Astrocyte (in vitro differentiated cells and primary cell): ENCODE data around the genes HPX, OR2D3, OLFML1 and OR5P2.

- PRO-cap = no peak
- RRBS, 2 experiments = no CpG with 5 or more reads among the region's 15 CpGs
Measured at GRCh38 chr11:5700245-5700870, 10.8 kb downstream of the TRIM22 start.

DNA sequence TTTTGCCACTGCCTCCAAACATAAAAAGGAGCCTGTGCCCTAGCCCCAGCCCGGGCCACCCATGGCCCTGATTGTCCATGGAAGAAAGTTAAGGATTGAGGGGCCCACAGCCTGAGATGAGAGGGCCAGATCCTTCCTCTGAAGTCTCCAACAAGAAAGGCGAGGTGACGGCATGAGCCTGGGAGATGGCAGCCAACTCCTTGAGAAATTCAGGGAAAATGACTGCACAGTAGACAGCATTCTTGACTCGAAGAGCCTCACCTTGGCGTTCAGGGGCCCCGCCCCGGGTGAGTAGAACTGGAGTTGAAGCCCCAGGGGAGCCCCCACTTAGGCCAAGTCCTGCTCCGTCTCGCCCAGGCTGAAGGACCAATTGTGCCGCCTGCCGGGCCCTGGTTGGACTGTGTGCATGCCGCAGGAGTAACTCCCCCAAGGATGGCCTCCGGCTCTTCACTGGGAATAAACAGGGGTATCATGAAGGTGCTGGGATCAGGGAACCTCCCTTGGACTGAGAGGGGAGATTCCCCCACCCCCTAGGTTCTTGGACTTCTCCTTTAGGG, 6.1 kb downstream of the C11orf42 start:
- PRO-cap = no peak
- RRBS, 2 experiments = 96 to 97% methylated on average over 4 to 6 of the region's 13 CpGs

- PRO-cap = no peak
- RRBS, 2 experiments = no CpG with 5 or more reads among the region's 31 CpGs
Measured at GRCh38 chr11:6223512-6224485, 10.6 kb downstream of the FHIP1B start.

DNA sequence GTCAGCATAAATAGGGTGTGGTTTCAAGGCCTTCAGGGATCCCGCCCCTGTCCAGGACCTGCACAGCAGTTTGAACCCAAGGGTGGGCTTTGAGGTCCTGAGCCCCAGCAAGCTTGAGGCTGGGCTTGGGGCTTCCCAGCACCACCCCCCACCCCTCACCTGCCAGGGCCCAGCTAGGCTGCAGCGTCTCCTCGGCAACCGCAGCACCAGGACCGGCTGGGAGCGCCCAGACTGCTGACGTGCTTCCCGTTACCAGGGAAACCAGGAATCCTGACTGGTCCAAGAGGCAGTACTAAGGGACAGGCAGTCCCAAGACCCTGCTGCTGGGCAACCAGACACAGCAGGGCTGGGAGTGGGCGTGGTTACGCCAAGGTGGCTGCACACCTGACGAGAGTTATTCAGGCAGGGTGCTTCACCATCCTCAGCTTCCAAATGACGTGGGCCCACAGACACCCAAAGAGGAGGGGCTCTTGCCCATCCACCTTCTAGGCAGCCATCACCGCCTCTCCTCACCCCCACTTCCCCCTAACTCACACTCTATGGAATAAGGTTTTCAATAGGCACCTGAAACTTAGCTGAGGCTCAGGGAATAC, 13.6 kb downstream of the APBB1 start:
- PRO-cap = no peak
- RRBS, 2 experiments = no CpG with 5 or more reads among the region's 13 CpGs

- PRO-cap = no peak
- RRBS, 2 experiments = no CpG with 5 or more reads among the region's 4 CpGs
Measured at GRCh38 chr11:6440875-6441450, at the start of gene HPX. TSS of gene HPX (minus strand) at chr11:6440987.

- PRO-cap = no peak
- RRBS, 2 experiments = no CpG with 5 or more reads among the region's 4 CpGs
Measured at GRCh38 chr11:6442380-6442810, 1.6 kb upstream of the HPX start.

DNA sequence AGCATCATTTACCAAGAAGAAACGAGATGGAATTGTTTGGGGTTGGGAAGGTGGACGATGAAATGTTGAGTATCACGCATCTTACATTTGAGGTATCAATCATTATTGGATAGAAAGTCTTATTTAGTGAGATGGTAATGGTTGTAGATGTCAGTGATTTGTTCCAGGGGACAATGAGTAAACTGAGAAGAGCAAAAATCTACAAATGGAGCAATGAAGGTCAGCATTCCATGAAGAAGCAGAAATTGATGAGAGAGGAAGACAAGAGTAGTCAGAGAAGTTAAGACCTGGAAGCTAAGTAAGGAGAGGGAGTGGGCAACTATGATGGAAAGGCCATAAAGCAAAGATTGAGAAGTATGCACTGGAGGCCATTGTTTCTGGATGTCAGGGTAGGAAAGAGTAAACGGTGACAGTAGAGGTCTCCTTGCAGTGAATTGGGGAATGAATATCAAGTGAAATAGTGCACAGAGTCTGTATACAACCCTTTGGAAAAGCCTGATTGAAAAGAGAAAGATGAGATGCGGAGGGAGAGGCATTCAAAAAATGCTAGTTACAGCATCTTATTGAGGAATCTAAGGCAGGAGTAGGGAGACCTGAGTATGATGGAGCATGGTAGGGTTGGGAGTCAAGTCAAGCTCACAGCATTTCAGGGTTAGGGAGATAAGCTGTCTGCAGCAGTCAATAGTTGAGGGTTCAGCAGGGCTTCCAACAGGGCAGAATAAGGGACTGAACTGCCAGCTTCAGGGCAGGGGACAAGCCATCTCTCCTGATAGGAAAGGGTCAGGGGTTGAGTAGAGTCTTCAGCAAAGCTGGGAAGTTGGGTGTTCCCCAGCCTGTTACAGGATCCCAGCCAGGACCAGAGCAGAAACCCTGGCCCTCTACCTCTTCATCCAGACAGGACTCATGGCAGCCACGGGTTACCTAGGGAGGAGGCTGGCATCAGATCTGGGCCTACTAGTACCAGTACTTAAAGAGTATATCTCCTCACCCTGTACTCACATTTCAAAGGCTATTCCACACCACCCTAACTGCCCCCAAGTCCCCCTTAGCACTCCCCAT, 2.1 kb upstream of the TAF10 start:
- PRO-cap = no peak
- RRBS, 2 experiments = no CpG with 5 or more reads among the region's 6 CpGs

GRCh38 chr11:6920557-6921289, at the start of gene OR2D3:
TSS of gene OR2D3 (plus strand) at chr11:6921002.
- PRO-cap = no peak
- RRBS, 2 experiments = no CpG with 5 or more reads among the region's 4 CpGs

DNA sequence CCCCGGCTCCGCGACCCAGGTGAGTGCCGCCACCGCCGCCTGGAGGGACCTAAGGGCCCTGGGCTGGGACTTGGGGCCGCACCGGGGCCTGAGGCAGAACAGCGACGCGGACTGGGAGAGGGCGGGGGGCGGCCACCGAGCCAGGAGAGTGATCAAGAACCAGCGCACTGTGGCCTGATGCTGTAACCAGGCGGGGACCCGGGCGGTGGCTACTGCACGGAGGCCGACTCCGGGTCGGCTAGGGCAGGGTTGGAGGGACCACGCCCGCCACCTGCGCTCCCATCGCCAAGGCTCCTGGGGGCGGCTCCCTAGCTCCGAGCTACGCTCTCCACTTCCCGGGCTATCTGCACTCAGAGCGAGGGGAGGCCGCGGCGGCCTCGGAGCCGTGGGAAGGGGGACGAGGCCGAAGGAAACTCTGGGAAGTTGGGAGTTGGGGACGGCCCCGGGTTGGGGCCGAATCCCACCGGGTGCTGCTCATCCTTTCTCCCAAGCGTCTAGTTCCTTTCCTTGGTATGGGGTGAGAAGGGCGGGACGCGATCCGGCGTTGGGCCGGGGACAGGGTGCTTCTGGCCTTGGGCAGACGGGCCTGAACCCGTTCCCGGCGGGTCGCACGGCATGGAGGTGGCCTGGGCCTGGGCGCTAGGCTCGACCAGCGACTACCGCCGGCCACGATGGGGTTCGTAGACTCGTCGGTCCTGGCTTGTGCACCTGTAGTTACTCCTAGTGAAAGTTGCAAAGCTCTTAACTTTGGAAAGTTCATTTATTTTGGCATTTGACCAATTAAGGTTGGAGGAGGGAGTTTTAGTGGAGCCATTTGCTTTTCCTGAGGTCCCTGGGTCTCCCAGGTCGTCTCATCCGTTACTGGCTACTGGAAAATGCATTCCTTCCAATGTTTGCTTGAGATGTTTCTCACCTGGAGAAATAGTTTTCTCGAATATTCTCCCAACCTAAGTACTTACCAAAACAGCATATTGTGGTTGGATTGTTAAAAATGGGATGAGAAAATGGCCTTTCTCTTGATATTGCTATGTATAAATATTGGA, 930 bp downstream of the SYT9 start:
- PRO-cap = no peak
- RRBS, 2 experiments = 4 to 5% methylated on average over 26 to 42 of the region's 67 CpGs

- PRO-cap = no peak
- RRBS, 2 experiments = no CpG with 5 or more reads among the region's 13 CpGs
Measured at GRCh38 chr11:7485051-7485975, at the start of gene OLFML1. TSS of gene OLFML1 (plus strand) at chr11:7485506.

GRCh38 chr11:7514183-7514840, 513 bp downstream of the PPFIBP2 start:
- PRO-cap = no peak
- RRBS, 2 experiments = 1% methylated on average over 3 of the region's 30 CpGs; no CpG with 5 or more reads in 1 of the 2 experiments

- PRO-cap = no peak
- RRBS, 2 experiments = no CpG with 5 or more reads among the region's 8 CpGs
Measured at GRCh38 chr11:7577907-7578328, 64.1 kb downstream of the PPFIBP2 start.

DNA sequence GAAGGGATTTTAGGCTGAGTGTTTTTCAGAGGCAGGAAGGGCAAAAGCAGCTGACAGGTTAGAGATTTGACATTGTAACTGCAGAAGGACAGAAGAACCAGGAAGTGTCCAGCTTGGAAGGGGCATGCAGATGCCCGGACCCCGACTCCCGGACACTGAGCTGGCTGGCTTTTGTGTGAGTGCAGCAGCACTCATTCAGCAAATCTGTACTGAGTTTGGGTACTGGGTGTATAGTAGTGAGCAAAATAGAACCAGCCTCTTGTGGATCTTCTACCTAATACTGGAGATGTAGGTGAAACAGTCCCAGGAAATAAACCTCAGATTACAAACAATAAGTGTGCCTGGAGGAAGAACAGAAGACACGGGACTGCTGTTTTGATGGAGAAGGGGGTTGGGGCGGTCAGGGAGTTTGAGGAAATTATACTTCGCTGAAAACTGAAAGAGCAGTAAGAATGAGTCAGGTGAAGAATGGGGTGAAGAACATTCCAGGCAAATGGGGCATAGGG, 64.6 kb downstream of the PPFIBP2 start:
- PRO-cap = no peak
- RRBS, 2 experiments = no CpG with 5 or more reads among the region's 6 CpGs

DNA sequence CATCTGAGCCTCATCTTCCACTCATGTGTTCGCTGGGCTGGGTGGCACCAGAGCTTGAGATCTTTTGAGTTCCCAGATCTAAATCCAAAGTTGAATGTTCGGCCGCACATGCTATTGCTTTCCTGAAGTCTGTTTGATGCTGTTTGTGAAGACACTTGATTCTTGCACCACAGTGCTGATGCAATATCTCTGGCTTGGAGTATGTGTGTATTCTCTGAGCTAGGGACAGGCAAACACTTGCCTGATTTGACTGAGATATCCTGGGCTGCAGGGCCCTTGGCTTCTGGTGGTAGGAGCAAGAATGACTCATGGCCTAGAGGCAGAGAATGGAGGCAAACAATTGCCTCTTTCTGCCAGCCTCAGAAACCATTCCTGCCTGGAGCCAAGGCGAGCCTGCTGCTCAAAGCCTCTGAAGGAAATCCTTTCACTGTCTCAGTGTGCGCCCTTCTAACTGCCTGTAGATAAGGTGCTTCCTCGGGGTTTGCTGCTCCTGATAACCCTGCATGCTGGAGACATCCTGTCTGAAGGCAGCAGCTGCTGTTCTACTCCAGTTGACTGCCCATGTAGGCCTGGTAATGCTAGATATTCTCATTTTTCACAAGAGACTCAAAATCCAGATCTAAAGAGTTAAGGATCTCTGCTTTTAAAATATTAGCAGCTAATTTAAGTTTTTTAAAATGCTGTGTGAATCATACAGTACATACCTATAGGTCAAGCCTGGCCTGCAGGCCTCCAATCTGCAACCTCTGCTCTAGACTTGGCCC, 72.9 kb downstream of the CYB5R2 start:
- PRO-cap = no peak
- RRBS, 2 experiments = no CpG with 5 or more reads among the region's 6 CpGs

DNA sequence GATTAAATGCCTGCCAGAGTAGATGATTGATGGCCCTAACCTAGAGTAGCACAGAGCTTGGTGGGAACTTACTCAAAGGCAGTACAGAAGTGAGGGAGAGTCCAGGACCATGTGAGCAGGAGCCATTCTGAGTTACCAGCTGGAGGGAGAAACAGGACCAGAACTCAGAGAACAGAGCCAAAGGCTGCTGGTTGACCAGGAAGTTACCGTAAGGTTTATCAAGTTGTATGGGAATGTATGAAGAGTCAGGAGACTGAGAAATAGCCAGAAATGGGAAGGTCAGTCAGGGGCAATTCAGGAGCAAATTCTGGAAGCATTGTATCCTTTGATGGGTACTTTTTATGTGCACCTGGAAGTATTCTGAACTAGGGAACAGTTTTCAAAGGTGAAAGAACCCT, 68.6 kb downstream of the CYB5R2 start:
- PRO-cap = no peak
- RRBS, 2 experiments = no CpG with 5 or more reads among the region's 1 CpG

- PRO-cap = no peak
- RRBS, 2 experiments = 32% methylated on average over 4 of the region's 10 CpGs; no CpG with 5 or more reads in 1 of the 2 experiments
Measured at GRCh38 chr11:7665695-7666043, 7.6 kb downstream of the CYB5R2 start.

DNA sequence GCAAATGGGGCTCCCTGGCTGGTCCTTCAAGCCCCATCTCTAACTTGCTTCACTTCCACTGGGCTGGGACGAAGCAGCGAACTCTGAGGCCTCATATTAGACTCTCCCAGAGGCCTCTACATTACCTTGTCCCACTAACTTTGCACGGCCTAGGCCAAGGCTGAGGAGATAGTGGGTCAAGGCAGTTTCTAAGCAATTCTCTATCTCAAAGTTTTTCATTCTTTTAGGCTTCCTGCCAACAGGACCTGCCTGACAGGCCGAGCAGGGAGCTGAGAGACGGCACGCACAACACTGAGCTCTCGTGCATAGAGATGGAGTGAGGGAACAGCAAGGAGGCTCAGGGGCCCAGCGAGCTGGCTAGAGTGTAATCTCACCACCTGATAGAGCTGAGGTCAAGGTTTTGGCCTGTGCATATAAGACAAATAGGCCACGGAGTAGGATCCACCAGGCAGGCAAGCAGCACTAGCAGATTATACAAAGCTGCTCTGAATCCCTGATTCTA, 2.0 kb downstream of the CYB5R2 start:
- PRO-cap = no peak
- RRBS, 2 experiments = no CpG with 5 or more reads among the region's 9 CpGs

DNA sequence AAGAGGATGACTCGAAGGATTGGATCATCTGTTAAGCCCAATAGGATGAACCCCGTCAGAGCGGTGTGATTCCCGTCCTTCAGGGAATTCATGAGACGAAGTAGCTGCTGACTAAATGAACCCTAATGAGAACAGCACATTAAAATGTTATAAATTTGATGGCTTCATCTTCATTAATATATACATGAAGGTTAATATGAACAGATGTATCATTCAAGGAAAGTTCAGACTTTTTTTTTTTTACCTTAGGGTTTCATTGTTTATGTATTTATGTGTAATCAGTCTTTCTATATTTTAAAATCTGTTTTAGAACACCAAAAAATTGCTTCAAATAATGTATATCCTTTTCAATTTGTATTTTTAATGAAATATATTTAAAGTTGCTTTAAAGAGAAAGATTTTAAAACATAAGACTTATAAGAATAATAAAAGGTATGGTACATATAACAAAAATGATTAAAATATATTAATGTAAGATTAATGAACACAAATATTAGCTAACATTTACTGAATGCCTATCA, at the start of gene OR5P2:
OR5P2 (minus strand) TSS at position 92 of the 521 bp plus-strand sequence.
- PRO-cap = no peak
- RRBS, 2 experiments = no CpG with 5 or more reads among the region's 5 CpGs

DNA sequence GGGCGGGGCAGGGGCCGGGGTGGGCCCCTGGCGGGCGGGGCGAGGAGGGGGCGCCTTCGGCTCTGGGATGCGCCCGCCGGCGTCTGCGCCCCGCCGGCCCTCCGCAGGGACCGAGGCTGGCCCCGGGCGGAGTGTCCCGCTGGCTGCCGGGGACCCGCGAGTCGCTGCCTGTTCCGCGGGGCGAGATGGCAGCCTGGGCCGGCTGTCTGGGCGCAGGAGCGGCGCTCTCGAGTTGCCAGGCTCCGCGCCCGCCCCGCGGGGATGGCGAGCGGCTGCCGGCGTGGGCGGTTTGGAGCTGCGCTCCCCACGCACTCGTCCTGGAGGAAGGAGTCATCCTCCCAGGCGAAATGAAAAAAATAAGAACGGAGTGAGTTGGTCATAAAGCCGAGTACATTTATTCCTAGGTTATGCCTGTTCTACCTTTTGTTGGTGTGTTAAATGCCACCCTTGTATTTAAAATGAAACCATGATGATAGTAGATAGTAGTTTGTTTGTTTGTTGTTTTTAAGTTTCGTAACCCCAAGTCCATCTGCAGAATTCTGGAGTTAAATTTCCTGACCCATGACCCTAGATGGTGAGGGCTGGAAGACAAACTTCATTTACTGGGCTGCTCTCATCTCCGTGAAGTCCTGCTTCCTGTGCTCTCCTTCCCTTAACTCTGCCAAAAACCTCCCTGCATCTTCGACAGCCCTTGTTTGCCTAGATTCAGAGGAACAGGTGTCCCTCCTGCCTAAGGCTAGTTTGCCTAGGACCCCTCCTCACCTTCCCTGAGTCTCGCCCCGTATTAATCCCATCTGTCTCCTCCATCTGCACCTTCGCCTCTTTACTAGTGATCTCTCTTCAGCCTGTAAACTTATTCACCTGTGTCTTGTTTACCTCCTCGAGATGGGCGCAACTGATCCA, 32.8 kb downstream of the EIF3F start:
- PRO-cap = no peak
- RRBS, 2 experiments = 2 to 3% methylated on average over 29 of the region's 55 CpGs

GRCh38 chr11:8035037-8035940, 45.7 kb upstream of the TUB start:
- PRO-cap = no peak
- RRBS, 2 experiments = no CpG with 5 or more reads among the region's 14 CpGs